ENCODE measurements around the gene L1TD1.

DNA sequence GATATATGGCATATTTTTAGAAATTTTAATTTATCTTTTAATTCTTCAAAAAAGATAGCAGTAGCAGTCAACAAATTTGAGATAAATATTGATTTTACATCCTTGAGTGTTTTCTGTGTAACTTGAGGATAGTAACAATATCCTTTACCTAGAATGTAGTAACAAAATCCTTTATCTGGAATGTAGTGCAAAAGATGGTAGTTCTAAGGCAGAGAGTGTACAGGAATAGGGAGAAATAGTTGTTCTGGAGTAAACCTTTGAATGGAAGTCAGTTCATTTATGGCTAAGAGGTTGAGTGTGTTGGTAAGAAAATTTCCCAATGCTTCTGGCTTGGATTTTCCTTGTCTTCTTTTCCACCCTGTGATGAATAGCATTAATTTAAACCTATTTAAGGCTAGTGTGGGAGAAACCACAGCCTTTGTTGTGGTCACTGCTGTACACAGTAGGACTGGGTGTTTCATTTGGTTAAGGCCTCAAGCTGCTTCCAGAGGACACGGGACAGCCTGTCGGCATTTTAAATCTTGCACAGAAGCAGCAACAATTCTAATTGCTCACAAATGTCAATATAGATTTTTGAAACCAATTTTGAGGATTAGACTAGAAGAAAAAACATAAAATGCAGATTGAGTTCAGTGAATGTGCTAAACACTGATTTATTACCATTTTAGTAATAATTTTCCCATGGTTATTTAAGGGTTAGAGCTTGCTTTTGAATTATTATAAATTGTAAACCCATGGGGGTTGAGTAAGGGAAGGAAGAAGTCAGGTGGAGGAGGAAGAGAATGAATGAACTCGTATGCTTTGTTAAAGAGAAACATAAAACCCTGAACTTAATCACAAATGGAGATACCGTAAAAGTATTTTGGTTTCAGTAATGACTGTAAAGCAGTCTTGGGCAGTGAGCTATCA is 11.4 kb downstream of the NFIA start:
- RRBS = no CpG with 5 or more reads among the region's 4 CpGs

GRCh38 chr1:61116400-61116897 is 34.1 kb downstream of the NFIA start:
- RRBS = no CpG with 5 or more reads among the region's 6 CpGs

DNA sequence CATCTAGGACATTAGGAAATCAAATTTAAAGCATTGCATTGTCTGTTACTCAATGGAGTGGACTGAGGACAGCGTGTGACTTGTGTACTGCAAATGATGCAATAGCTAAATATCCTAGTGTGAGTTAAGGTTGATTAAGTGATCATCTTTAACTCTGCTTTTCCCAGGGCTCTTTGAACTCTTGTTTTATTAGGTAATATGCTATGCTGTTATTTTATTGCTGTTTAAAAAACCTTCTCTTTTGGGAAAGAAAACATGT is 38.6 kb downstream of the NFIA start:
- RRBS = no CpG with 5 or more reads among the region's 1 CpG

- RRBS = no CpG with 5 or more reads among the region's 5 CpGs
Measured at GRCh38 chr1:61132002-61132718, 49.8 kb downstream of the NFIA start.

DNA sequence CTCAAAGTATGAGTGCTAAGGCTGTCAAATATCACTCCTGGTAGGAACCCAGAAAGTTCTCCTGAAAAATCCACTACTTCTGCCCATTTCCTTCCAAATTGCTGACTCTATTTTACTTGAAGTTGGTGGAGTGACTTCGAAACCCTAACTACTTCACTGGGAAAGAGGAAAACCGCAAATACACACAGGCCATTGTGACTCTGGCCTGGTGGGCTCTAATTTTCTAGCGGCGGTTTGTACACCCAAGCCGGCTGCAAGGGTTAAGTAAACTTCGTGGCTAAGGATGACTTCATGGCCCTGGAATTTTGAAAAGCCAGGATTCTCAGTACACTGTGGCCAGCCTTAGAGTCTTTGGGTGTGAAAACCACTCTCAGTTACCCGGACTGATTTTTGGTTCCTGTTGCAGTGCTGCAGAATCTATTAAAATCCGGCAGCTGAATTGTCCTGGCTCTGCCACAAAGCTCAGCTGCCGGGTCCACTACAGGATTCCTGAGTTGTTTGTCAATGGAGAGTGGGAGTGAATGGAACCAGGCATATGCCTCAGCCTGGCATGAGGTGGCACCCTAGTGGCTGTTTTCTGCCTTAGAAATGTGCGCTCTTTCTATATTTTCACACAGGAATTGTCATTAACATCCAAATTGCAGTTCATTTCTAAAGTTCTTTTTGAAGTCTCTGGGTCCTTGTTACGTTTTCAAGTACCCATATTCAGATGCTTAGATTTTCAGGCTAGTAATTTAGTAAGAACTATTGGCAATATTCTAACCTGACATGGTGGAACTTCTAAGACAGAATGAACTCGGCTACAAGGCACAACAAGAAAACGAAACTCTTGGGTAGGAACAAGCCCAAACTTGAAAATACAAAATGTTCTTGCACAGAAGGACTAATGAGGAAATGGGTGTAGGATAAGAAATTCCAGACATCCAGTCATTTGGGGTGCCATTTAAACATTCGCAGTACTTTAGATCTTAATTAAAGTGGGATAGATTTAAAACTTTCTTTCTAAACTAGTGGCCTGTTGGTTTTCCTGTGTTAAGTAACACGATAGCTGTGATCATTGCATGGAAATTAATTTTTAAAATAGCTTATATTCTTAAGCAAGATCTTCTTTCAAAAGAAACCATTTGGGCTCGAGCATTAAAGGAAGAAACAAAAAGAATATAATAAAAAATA is 255.9 kb downstream of the NFIA start:
- RRBS = 12% methylated on average over 2 of the region's 16 CpGs

DNA sequence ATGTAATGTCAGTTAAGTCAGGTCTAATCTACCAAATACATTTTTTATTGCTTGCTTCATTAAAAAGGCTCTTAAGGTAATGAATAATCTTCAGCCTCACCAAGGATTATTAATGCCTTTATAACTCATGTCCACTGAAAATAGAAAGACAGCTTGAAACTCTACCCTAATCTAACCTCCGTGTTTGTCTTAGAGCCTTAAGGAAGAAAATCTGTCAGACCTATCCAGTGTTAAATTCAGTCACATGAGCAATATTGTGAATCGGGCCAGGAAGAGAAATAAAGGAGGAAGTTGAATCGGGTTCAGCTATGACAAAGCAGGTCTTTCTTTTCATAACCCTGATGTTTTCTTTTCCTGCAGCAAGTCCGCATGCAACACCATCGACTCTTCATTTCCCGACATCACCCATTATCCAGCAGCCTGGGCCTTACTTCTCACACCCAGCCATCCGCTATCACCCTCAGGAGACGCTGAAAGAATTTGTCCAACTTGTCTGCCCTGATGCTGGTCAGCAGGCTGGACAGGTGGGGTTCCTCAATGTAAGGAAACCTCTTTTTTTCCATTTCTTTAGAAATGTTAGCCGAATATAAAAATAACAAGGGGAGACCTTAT is 321.1 kb downstream of the TM2D1 start:
- RRBS = no CpG with 5 or more reads among the region's 9 CpGs

DNA sequence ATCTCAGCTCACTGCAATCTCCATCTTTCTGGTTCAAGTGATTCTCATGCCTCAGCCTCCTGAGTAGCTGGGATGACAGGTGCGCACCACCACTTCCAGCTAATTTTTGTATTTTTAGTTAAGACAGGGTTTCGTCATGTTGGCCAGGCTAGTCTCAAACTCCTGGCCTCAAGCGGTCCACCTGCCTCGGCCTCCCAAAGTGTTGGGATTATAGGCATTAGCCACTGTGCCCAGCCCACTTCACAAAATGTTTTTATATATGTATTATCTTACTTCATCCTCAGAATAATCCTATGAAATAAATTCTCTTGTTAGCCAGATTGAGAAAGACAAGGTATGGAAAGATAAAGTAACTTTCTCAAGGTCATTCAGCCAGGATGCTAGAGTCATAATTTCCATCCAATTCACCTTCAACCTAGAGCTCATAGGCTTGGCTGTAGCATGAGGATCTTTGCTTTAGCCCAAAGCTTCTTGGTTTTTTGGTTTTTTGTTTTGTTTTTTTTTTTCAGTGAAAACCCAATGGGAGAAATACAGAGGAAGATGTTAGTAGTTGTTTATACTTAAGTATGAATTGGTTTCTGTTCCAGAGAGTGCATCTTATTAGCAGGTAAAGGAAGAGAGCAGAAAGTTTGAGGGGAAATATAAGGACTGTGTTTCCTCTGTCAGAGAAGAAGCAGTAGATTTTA is 310.8 kb downstream of the TM2D1 start:
- RRBS = no CpG with 5 or more reads among the region's 4 CpGs

GRCh38 chr1:61450240-61451263 is 274.4 kb downstream of the TM2D1 start:
- RRBS = no CpG with 5 or more reads among the region's 17 CpGs

GRCh38 chr1:61491613-61491895 is 233.4 kb downstream of the TM2D1 start:
- RRBS = no CpG with 5 or more reads among the region's 3 CpGs

- RRBS = no CpG with 5 or more reads among the region's 7 CpGs
Measured at GRCh38 chr1:62113860-62114459, 80.7 kb upstream of the L1TD1 start.

- RRBS = no CpG with 5 or more reads among the region's 26 CpGs
Measured at GRCh38 chr1:62194189-62194943, at the start of gene L1TD1. Gene L1TD1, plus strand, starts transcription at chr1:62194849.

GRCh38 chr1:62612744-62613048 is 15.4 kb downstream of the ANGPTL3 start:
- RRBS = no CpG with 5 or more reads among the region's 2 CpGs

GRCh38 chr1:63319593-63320118 is 2.7 kb upstream of the FOXD3 start:
- RRBS = 5% methylated on average over 29 of the region's 49 CpGs

- RRBS = no CpG with 5 or more reads among the region's 7 CpGs
Measured at GRCh38 chr1:63487664-63488135, 35.3 kb downstream of the ITGB3BP start.

DNA sequence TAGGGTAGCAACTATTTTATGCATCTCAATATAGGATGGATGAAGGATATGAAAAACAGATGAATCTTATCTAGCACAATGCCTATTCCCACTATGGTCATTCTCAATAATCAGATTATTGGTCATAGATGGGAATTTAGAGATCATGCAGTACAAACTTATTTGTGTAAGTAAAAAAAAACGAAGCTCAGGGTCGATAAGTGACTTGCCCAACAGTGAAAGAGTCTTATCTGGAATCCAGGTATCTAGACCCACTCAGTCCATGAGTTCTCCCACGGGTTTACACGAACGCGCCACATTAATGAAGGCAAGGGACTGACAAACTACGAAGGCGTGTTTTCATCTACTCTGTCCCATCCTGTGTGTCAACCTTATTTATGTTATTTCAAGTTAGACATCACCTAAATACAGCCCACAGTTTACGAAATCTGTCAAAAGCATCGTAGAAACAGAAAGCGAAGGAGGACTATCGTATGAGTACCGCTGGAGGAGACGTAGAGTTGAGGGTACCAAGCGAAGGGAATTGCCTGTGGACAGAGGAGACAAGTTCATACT is 475 bp downstream of the ITGB3BP start:
- RRBS = no CpG with 5 or more reads among the region's 15 CpGs

GRCh38 chr1:63698161-63698724 is 75.6 kb upstream of the ROR1 start:
- RRBS = no CpG with 5 or more reads among the region's 10 CpGs

DNA sequence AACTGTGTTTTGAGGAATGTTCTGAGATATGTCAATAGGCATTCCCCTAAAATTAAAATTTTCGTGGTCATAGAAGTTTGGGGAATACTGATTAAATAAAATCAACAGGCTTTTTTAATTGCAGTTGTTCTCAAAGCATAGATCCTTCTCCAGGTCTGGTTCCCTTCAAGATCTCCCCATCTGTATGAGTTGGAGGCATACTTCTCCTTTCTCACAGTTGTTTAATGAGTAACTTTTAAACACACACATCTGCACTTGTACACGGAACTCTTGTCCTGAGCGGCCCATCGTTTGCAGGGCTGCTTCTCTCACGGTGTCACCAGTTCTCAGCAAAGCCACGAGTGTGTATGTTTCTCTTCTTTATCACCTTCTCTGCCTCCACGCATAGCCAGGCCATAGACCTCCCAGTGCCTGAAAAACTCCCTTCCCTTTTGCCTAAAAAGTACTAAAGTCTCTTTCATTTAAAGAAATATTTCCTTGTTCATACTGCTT is 68.8 kb upstream of the ROR1 start:
- RRBS = no CpG with 5 or more reads among the region's 7 CpGs

- RRBS = no CpG with 5 or more reads among the region's 6 CpGs
Measured at GRCh38 chr1:63829617-63830134, 55.9 kb downstream of the ROR1 start.

DNA sequence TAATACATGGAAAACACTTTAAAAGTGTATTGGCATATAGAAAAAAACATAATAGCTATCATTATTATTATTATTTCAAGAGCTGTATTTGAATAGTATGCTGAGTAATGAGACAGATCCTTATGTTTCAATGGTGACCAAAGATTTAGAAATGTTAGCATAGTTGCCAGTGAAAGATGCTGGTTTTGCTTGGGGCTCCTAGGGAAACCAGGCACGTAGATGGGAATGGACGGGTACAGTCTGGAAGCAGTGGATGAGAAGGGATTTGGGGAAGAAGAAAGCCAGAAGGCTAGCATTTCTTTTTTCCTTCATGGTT is 111.2 kb downstream of the ROR1 start:
- RRBS = no CpG with 5 or more reads among the region's 2 CpGs

- RRBS = no CpG with 5 or more reads among the region's 8 CpGs
Measured at GRCh38 chr1:63892384-63893475, 118.9 kb downstream of the ROR1 start.

Measured in HGPS cell (cell line).